Tibial artery (tissue), 1 donor: ENCODE data around the gene MEGF10.

GRCh38 chr5:127290451-127290965 lies at the start of gene MEGF10:
MEGF10 (plus strand) TSS chr5:127290796.
- PRO-cap: no peak

GRCh38 chr5:127410323-127410865 lies 107.0 kb upstream of the PRRC1 start:
- PRO-cap: no peak

GRCh38 chr5:128085364-128085956 lies 1.9 kb downstream of the SLC12A2 start:
- PRO-cap: no peak

- PRO-cap: no peak
These were observed 29.2 kb downstream of the SLC12A2 start for GRCh38 chr5:128112536-128113346.

DNA sequence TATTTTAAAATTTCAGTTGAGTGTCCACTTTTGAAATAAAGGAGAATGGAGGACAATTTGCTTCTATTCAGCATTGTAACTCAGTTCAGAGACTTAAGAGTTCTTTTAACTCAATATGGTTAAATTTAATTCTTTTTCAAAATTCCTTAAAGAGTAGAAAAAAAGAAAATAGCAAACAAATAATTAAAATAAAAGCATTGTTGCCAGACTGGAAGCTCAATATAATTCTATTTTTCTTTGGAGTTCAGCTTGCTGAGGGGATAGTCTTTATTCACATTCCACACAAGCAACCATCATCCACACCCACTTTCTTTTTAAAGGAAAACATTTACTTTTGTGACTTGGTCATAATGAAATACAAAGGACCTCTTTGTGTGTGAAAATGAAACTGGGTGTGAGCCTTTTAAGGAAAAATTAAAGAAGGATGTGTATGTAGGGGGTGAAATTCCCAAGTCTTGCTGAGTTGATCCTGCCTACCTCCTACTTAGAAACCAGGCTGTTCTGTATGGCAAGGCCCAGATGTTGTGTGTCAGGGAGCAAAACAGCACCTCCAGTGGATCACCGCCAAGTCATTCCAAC lies 198.3 kb upstream of the FBN2 start:
- PRO-cap: no peak

DNA sequence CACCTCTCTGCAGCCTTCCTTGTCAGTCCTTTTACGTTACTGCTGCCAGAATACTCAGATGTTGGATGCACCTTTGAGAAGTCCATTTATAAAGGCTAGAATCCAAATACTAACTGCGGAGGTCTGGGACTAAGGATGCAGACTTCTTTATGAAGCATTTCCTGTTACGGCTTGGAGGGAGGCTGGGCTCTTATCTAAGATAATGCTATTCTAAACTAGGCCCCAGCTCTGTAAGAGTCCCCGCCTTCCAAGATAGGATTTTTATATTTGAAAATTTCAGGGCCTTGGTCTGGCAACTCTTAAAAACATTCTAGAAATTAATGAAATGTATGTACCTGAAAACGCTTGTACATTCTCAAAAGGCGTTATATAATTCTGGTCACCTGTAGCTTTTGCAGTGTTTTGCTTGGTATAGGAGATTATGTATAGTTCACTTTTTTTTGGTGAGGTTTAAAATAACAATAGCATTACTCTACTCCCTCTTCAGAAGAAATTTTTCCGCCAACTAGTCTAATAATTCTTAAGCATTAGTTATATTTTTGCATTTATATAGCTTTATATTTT lies 2.2 kb downstream of the ISOC1 start:
- PRO-cap: no peak

DNA sequence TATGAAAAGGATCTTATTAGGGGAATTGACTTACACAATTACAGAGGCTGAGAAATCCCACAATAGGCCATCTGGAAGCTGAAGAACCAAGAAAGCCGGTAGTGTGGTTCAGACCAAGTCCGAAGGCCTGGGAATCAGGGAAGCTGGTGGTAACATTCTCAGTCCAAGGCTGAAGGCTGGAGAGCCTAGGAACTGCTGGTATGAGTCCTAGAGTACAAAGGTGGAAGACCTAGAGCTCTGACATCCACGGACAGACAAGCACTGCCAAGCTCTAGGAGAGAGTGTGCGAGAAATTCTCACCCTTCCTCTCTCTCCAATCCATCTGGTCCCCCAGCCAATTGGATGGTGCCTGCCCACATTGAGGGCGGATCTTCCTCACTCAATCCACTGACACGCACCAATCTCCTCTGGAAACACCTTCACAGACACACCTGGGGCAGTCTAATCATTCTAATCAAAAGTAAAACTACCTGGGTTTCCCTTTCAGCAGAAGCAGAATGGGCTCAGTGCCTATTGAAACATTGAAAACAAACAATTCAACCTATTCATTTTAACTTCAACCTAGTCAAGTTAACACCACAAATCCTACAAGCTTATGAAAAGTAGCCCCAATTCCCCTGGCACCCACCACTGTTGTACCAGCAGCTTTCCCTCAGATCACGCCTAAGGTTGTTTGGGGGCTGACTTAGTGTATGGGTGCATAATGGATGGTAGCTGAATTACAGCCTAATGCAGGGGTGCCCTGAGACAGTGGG lies 19.6 kb upstream of the ADAMTS19 start:
- PRO-cap: no peak

GRCh38 chr5:129461987-129462627 lies 2.0 kb downstream of the ADAMTS19 start:
- PRO-cap: no peak

DNA sequence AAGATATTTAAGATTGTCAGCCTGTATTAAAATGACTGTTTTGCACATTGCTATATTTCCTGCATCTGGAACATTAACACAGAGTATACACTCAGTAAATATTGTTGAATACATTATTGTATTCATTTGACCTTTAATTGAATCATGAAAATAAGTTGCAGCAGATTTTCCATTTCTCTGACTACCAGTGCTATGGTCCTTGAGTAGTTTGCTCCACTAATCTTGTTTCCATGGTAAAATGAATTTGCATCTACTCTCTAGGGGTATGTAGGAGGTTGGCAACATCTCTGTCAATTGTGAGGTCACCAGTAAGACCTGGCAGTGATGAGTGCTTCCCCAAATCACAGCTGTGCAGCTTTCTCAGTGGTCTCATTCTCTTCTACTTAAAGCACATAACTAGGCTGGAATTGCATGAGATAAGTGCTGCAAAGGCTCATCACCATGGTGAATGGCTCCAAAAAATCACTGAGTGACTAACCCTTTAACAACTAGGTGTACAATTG lies 36.2 kb downstream of the ADAMTS19 start:
- PRO-cap: no peak

DNA sequence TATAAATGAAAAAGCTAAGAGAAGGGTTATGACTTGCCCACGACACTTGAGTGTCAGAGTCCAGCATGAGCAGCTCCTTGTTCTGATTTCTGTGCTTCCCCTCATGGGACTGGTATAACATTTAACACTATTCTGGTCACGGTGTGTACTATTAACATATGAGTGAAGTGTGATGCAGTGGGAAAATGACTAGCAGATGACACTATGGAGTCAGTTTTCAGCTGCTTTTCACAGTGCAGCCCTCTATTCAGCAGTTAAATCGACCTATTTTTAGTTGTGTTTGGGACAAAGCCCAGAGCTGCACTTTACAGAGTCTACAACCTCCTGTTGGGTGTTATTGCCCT lies 59.1 kb downstream of the CHSY3 start:
- PRO-cap: unidirectional peak, minus-strand start at position 84 of the sequence

- PRO-cap: no peak
These were observed 86.4 kb downstream of the CHSY3 start for GRCh38 chr5:129990737-129991063.

- PRO-cap: unidirectional peak, minus-strand start at chr5:130055740
These were observed 151.3 kb downstream of the CHSY3 start for GRCh38 chr5:130055588-130055907.

DNA sequence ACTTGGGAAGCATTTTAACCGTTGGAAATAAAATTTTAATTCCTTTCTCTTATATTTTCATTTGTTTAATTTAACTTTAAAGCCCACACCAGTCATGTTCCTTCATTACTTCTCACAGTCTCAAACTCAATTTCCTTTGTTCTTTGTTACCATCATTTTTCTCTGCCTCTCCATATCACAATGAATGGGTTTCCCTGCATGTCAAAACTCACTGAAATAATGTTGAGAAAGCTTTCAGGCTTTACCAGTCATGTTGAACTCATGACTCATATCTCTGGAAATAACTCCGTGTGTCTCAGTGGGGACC lies 231.1 kb downstream of the CHSY3 start:
- PRO-cap: no peak

DNA sequence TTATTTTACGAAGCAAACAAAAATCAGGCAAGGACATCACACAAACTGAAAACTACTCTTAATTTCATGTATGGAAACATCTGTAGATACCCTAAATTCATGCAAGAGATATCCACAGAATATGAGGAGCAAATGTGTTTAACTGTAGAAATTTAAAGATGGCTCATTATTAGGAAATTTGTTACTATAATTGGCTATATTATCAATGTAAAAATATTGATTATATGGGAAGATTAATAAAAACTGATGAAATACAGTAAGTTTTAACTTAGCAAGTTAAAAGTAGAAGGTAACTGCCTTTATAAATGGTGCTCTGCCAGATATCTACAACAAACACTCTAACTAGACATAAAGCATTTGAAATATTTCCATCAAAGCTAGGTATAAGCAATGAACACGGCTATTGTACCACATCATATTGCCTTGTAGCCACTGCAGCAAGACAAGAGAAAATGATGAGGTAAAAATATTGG lies 315.5 kb downstream of the CHSY3 start:
- PRO-cap: no peak

GRCh38 chr5:130337122-130337510 lies 432.9 kb downstream of the CHSY3 start:
- PRO-cap: no peak

DNA sequence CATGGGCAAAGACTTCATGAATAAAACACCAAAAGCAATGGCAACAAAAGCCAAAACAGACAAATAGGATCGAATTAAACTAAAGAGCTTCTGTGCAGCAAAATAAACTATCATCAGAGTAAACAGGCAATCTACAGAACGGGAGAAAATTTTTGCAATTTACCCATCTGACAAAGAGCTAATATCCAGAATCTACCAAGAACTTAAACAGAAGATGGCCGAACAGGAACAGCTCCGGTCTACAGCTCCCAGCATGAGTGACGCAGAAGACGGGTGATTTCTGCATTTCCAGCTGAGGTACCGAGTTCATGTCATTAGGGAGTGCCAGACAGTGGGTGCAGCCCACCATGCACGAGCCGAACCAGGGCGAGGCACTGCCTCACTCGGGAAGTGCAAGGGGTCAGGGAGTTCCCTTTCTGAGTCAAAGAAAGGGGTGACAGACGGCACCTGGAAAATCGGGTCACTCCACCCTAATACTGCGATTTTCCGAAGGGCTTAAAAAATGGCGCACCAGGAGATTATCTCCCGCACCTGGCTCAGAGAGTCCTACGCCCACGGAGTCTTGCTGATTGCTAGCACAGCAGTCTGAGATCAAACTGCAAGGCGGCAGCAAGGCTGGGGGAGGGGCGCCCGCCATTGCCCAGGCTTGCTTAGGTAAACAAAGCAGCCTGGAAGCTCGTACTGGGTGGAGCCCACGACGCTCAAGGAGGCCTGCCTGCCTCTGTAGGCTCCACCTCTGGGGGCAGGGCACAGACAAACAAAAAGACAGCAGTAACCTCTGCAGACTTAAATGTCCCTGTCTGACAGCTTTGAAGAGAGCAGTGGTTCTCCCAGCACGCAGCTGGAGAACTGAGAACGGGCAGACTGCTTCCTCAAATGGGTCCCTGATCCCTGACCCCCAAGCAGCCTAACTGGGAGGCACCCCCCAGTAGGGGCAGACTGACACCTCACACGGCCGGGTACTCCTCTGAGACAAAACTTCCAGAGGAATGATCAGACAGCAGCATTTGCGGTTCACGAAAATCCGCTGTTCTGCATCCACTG lies 267.4 kb downstream of the HINT1 start:
- PRO-cap: no peak

DNA sequence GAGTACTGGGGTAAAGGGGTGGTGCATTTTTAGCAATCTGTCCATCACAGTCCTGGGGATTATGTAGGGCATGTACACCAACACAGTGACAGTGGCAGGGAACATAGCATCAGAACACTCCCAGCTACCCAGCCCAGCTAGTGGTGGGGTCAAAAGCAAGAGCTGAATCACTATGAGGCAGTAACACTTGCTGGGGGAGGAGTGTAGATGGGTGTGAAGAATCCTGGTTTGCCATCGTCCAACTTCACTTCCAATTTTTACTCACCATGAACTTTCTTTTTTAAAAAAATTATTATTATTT lies 6.9 kb upstream of the CDC42SE2 start:
- PRO-cap: no peak

GRCh38 chr5:131274277-131274736 lies 10.5 kb downstream of the CDC42SE2 start:
- PRO-cap: no peak

DNA sequence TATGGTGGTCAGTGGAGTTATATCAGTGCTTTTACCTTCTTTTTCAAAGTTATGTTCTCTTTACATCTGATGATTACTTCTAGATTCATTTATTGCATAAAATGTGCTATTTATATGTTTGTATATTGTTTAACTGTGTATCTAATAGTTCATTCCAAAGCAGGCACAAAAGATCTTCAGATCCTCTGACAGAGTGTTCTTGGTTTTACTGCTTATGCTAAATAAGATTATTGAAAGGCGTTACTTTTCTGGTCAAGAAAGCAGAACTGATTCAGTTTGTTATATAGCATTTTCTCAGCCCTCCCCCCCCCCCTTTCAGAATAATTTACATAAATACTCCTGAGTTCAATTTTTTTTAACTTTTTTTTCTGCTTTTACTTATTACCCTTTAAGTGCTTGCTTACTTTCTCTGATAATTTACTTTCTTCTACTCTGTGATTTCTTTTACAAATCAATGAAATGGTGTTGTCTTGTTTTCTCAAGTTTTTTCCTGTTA lies 15.3 kb downstream of the CDC42SE2 start:
- PRO-cap: no peak

DNA sequence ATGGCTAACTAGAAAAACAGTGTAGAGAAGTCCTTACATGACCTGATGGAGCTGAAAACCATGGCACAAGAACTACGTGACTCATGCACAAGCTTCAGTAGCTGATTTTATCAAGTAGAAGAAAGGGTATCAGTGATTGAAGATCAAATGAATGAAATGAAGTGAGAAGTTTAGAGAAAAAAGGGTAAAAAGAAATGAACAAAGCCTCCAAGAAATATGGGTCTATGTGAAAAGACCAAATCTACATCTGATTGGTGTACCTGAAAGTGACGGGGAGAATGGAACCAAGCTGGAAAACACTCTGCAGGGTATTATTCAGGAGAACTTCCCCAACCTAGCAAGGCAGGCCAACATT lies 81.4 kb downstream of the CDC42SE2 start:
- PRO-cap: no peak